Cerebellum (tissue), 5 donors: Measurements from ENCODE around the genes TNPO1 and TMEM171.

DNA sequence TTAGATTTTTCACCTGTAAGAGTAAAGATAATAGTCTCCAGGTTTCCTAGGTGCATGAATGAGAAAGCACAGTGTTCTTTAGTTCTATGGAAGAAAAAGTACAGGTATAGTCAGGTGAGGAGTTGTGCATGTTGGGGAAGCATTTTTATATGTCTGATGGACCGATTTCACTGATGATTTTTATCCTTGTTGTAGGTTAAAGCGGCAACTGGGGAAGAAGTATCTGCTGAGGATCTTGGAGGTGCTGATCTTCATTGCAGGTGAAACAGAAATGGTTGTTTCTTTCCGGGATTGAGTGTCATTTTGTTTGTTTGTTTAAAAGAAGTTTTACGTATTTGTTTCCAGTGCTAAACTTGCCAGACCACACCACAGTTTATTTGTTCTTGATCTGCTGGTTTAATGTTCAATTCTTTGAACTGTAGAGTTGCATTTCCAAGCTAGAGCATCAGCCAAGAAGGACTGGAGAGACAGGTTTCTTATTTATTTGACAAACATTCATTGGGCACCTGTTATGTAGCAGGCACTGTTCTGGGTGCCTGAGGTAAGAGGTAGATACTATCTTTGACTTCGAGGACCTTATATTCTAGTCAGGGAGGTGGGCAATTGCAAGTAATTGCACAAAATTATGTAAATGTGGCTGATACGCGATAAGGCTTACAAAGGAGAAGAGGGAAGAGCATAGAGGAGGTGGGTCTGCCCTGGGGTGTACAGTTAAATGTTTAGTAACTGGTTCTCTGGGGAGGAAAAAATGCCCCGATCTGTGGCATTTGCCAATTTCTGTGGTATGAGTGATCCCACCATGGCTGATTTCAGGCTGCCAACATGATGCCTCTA, 45.0 kb downstream of the MCCC2 start:
- PRO-cap, 3 experiments, result no peak in any of the 3 experiments
- RAMPAGE, long total RNA, result no peak

GRCh38 chr5:71892024-71892269, 172.9 kb downstream of the CARTPT start:
- PRO-cap, 3 experiments, result no peak in any of the 3 experiments
- RAMPAGE, long total RNA, result no peak

- PRO-cap, 3 experiments, result no peak in any of the 3 experiments
- RAMPAGE, long total RNA, result no peak
These were observed 87.7 kb downstream of the MAP1B start for GRCh38 chr5:72194698-72195594.

- PRO-cap, 3 experiments, result no peak in any of the 3 experiments
- RAMPAGE, long total RNA, result no peak
These were observed 14.9 kb downstream of the MRPS27 start for GRCh38 chr5:72305075-72305506.

- PRO-cap, 3 experiments, result peak in 1 of 3 experiments; most common minus-strand start chr5:72452642 (in 1)
- RAMPAGE, long total RNA, result no peak
These were observed 54.4 kb downstream of the ZNF366 start for GRCh38 chr5:72452553-72453538.

- PRO-cap, 3 experiments, result no peak in any of the 3 experiments
- RAMPAGE, long total RNA, result no peak
These were observed 129.9 kb upstream of the ZNF366 start for GRCh38 chr5:72637068-72637516.

GRCh38 chr5:72816297-72817014, at the start of gene TNPO1:
Gene TNPO1 (plus strand): TSS chr5:72816661.
- PRO-cap, 3 experiments, result peak in 3 of 3 experiments; most common plus-strand start chr5:72816695 (in 3); most common minus-strand start chr5:72816375 (in 3)
- RAMPAGE, long total RNA, result start-site peak on the plus strand at chr5:72816668-72816693, 346 and 197 reads in 2 replicates

DNA sequence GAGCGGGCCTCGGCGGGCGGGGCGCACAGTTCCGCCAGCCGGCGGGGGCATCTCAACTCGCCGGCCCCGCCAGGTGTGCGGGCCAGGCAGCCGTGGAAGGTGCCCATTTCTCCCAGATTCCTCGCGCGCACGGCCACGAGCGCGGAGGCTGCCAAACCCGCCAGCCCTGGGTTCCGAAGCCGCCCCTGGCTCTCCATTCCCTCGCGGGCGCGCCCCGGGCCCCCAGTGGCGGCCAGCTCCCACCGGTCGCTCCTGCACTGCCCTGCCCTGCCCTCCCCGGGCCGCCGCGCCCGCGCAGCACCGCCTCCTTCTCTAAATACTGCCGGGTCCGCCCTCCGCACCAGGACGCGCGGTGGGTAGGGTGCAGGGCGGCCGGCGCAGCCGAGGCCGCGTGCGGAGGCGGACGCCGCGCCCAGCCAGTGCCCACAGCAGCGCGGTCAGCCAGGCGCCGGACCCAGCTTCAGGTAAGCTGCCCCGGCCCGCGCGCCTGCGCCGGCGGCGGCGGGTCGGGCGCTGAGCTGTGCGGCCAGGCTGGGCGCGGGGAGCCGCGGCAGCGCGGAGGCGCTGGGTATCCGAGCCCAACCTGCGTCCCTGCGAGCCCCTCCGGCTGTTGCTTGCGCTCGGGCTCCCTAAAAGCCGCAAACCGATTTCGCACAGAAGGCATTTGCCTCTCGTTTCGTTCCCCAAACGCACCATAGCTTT, at the start of gene TMEM171:
Gene TMEM171, plus strand, starts transcription at position 343 of the 702 bp plus-strand sequence.
- PRO-cap, 3 experiments, result peak in 3 of 3 experiments; most common plus-strand start position 343 of the sequence (in 3); most common minus-strand start position 259 of the sequence (in 2)
- RAMPAGE, long total RNA, result no peak

DNA sequence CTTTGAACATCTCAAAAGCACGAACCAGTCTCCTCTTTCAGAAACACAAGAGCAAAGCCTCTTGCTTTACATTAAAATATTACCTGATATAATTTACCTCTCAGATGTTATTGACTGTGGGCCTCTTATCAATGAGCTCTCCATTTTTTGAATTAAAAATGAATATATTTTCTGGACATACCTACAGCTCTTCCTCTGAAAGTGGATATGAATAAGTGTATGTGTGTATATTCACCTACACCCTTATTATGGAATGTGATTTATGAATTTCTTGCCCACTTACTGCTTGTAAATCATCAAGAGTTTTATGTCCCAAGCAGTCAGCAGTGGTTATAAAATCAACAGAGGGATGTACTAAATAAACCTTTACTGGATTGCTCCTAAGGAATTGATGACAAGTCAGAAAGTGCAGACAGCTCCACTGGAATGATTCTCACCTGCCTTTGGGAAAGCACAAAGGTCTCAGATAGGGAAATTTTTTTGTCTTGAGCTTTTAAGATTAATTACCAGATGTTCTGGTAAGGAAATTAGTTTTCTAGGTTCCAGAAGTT, 9.2 kb downstream of the TMEM174 start:
- PRO-cap, 3 experiments, result no peak in any of the 3 experiments
- RAMPAGE, long total RNA, result no peak

GRCh38 chr5:73201615-73202062, 28.6 kb downstream of the TMEM174 start:
- PRO-cap, 3 experiments, result no peak in any of the 3 experiments
- RAMPAGE, long total RNA, result no peak

- PRO-cap, 3 experiments, result no peak in any of the 3 experiments
- RAMPAGE, long total RNA, result no peak
These were observed 40.5 kb downstream of the TMEM174 start for GRCh38 chr5:73213246-73214081.

DNA sequence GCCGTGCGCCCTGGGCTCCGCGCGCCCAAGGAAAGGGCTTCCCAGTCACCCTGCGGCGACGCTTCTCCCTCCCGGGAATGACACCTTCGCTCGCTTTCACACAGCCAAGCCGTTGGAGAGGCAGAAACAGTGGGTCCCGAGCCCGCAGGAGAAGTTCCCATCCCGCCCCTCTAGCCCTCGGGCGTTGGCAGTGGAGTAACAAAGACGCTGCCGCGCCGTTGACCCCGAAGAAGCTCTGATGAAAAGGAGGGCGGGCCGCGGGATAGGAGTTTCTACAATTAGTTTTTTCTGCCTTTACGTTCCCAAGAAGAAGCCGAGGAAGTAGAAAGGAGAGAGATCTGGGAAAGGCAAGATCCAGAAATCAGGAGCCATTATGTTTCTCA, 126.2 kb downstream of the TMEM174 start:
- PRO-cap, 3 experiments, result no peak in any of the 3 experiments
- RAMPAGE, long total RNA, result no peak

DNA sequence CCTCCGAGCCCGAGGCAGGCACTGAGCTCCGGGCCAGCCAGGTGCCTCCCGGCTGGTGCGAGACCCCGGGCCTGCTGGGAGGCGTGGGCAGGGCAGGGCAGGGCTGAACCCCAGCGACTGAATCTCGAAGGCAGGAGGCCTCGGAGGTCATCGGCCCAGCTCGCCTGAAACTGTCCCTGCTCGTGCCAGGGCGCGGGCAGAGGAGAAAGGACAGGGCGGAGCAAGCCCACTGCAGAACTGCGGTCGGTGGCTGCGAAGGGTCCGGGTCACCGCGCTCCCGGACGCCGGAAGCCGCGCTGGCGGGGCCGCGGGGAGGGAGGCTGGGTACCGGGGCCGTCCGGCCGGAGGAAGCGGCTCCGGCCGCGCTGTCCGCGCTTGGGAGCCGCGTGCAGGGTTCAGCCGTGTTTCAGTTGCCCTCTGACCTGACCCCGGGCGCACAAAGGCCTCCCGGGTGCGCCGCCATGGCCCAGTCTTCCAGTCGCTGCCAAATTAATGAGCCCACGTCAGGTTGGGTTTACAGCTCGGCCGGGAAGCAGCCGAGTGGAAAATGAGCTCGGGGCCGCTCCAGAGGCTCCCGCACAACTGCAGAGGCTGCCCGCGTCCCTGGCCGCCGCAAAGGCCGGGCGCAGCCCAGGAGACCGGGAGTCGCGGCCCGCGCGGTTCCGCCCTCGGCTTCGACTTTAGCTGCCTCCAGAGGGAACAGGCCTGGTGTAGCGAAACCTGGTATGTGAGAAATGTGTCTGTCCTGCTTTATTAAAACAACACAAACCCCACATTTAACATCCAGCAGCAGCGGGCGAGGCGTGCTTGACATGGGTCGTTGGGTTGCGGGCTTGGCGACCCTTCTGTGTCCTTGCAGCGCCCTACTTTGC, 66.4 kb downstream of the FOXD1 start:
- PRO-cap, 3 experiments, result no peak in any of the 3 experiments
- RAMPAGE, long total RNA, result no peak

DNA sequence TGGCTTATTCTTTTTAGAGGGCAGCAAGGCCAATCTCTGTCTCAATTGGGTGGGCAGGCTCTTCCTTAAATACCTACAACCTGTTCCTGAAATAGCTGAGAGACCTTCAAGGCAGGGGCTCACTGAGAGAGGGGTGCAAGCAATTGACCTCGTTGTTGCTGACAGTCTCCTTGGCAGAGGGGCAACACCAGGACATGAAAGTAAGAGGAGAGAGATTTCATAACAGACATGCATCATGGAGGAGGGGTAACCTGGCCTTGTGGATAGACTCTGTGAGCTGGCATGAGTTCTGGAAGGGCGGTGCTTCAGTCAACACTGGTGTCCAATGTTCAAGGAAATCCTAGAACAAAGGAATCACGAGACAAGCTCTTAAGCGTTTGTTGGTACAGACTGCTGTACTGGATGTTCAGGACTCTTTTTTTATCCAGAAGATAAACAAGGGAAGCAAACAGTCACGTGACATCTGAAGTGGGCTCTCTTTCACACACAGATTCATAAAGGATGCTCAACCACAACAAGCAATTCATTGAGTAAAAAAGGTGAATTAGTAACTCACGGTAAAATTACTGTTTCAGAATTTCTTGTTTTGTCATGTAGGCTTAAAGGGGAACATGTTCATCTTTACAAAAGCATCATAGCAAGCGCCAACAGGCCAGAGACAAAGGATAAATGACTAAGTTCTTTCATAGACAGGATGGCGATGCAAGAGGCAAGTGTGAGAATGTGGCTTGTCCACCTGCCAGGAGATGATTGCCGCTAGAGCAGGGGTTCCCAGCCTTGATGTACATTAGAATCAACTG, 20.8 kb downstream of the ANKRA2 start:
- PRO-cap, 3 experiments, result no peak in any of the 3 experiments
- RAMPAGE, long total RNA, result no peak

DNA sequence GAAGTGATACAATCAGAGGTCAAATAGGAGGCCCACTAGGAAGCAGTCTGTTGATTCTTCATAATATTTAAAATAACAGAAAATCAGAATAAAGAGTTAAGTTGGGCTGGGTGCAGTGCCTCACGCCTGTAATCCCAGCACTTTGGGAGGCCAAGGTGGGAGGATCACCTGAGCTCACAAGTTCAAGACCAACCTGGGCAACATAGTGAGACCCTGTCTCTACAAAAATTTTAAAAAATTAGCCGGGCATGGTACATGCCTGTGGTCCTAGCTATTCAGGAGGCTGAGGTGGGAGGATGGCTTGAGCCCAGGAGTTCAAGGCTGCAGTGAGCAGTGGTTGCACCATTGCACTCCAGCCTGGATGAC, 177.7 kb downstream of the ARHGEF28 start:
- PRO-cap, 3 experiments, result no peak in any of the 3 experiments
- RAMPAGE, long total RNA, result no peak

GRCh38 chr5:73900778-73901469, 274.9 kb downstream of the ARHGEF28 start:
- PRO-cap, 3 experiments, result no peak in any of the 3 experiments
- RAMPAGE, long total RNA, result no peak

GRCh38 chr5:74199101-74199498, 441.4 kb downstream of the ENC1 start:
- PRO-cap, 3 experiments, result no peak in any of the 3 experiments
- RAMPAGE, long total RNA, result no peak

GRCh38 chr5:74394777-74395141, 245.8 kb downstream of the ENC1 start:
- PRO-cap, 3 experiments, result no peak in any of the 3 experiments
- RAMPAGE, long total RNA, result no peak

DNA sequence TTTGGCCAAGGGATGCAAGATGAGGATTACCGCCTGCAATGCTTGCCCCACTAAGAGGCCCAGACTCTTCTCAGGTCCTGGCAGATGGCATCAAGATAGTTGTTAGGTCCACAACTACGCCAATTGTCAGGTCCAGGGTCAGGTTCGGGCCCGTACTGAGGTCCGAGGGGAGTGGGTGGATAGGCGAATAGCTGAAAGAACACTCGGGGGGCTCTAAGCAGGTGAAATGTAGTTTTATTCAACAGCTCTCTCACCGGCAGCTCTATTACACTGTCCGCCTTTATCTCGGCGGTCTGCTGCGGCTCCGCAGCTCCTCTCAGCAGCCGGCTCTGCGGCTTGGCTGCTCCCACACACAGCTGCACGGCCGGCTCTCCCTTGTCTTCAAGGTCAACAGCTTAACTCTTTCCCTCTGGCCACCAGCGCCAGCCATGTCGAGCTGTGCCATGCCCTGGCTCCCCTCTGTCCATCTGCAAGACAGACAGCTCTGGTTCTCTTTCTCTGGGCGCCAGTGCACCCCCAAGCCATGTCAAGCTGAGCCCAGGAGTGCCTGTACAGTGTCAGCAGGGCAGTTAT, 24.1 kb downstream of the ENC1 start:
- PRO-cap, 3 experiments, result no peak in any of the 3 experiments
- RAMPAGE, long total RNA, result no peak

- PRO-cap, 3 experiments, result no peak in any of the 3 experiments
- RAMPAGE, long total RNA, result no peak
These were observed 10.7 kb downstream of the ENC1 start for GRCh38 chr5:74629669-74630325.